Temporal lobe (tissue), 2 donors: ENCODE data around the gene GATA3.

GRCh38 chr10:7475911-7476315 is 65.1 kb upstream of the SFMBT2 start:
- RAMPAGE, long total RNA = no peak

GRCh38 chr10:7964653-7965798 is 89.5 kb upstream of the GATA3 start:
- RAMPAGE, long total RNA = no peak

DNA sequence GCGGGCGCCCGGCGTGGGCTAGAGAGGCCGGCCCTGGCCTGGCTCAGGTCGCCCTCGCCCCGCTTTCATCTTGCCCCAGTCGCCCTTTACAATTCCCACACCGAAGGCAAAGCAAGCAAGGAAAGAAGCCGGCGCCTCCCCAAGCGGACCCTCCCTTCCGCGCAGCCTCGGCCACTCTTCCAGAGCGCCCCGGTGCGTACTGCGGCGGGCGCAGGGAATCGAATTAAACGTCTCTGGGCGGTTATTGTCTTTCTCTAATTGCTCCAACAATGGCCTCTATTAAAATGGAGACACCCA is 4.5 kb upstream of the GATA3 start:
- RAMPAGE, long total RNA = no peak

DNA sequence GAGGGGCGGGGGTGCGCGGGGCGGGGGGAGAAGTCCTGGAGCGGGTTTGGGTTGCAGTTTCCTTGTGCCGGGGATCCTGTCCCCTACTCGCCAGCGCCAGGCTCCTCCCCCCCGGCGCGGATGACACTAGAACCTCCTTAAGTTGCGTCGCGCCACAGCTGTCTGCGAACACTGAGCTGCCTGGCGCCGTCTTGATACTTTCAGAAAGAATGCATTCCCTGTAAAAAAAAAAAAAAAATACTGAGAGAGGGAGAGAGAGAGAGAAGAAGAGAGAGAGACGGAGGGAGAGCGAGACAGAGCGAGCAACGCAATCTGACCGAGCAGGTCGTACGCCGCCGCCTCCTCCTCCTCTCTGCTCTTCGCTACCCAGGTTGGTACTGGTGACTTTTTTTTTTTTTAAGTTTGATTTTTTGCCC is at the start of gene GATA3:
TSS of gene GATA3 (plus strand) at position 167 of the 416 bp plus-strand sequence.
- RAMPAGE, long total RNA = no peak

DNA sequence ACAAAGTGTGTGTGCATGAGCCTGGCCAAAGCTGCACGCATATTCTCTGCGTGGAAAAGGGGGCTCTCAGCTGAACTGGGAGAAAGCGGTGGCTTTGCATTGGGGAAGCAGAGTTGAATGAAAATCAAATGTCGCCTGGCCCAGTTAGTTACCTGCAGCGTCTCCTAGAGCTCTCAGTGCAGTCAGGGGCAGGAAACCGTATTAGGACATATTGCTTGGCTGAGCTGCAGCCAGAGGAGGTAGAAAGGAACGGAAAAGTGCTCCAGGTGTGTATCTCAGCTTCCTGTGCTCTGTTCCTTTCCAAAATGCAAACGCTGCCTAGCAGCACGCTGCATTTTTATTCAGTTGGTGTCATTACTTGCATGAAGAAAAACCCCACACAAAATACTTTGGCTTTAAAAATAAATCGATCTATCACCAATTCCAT is 4.9 kb downstream of the GATA3 start:
- RAMPAGE, long total RNA = no peak

GRCh38 chr10:10278431-10278760 is 739.3 kb upstream of the CELF2 start:
- RAMPAGE, long total RNA = no peak

DNA sequence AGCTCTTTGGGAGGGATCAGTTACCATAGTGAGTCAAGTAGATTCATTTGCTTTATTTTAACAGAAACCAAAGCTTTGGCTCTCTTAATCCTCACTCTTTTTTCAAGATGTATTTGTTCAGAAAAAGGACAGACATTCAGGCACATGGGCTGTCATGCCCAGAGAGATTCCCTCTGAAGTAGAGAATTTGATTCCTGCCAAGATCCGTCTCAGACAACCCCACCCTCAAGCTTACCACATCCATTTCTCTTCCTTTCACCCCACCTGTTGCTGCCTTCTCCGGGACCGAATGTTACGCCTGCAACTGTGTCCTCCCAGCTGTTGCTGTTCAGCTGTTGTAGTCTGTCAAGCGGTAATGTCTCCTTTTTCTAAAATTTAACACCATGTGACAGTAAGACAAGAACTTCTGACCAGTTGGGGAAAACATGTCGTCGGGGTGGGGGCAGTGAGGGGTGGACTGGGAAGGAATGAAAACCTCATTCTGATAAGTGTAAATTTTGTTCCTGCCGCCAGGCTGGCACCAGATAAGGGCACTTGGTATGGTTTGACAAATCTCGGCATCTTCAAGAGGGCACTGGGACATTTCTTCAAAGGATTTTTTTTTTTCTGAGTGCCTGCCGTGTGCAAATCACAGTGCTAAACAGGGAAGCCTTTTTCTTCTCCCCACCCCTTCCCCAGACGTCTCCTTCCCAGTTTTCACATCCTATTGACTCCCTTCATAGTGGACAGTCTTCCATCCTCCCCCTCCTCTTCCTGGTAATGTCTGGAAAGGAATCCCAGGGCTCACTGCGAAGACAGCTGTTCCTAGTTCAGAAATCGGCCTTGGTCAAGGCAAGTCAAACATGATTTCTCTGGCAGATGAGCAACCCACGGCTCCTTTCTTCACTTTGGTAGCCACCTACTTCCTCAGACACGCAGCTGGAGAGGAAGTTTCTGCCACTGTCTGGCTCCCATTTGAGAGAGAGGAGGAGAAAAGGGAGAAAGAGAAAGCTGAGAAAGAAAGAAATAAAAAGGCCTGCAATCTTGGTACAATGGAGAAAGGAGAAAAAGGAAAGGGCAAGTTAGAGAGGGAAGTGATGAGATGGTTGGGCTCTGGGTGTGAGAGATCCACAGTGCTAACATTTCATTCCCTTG is 5.0 kb upstream of the CELF2 start:
- RAMPAGE, long total RNA = no peak

- RAMPAGE, long total RNA = no peak
Measured at GRCh38 chr10:11046562-11046846, 28.8 kb downstream of the CELF2 start.

DNA sequence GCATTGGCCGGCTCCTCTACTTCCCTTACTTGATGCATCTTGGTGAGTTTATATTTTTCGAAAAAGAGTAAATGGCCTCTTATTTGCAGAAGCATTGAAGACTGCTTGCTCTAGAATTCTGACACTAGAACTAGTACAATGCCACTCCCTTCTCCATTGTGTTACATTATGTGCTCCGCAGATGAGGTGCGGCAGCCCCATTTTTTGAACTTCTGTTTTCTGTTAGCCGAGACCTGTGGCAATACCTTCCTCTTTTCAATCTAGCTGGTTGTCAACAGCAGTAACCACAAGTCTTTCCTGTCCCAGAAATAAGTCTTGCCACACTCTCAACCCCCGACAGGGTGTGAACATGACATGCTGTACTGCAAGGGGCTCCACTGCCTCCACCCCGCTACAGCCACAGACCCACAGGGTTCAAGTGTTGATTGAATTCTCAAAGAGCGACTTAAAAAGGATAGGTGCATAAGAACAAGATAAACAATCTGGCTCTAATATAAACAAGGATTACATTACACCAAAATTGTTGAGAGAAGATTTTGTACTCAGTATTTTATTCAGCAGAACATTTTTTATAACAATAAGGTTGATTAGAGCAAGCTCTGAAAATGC is 145.5 kb downstream of the CELF2 start:
- RAMPAGE, long total RNA = no peak

- RAMPAGE, long total RNA = no peak
Measured at GRCh38 chr10:11170876-11171992, 153.6 kb downstream of the CELF2 start.

DNA sequence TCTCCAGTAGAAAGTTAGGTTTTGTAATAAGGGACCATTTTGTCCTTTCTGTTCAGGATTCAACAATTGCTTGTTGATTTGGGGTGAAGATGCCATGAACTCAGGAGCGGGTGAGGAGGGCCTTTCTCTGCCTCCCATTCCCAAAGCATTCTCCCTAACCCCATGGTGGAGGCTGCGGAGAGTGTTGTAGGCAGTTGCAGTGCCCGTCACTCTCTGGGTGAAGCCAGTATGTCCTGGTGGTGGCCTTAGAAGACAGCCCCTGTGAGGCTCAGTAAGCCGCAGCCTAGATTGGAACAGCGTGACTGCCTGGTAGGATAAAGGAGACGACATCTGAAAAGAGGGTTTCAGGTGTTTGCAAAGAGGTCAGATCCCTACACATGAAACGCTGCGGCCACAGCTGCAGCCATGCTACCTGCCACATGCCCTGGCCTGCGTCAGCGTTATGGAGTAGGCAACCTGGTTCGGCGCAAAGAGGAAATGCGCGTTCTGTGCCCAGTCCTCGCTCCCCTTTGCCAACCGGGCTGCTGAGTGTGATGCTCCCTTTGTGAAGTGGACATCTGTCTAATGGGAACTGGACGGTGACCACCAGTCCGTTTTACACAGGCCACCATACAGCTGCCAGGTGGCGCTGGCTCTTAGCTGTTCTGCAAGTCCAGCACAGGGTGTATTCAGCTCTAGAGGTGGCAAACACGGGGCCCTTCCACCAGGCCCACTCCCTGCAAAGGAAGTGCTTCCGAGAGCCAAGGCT is 160.2 kb downstream of the CELF2 start:
- RAMPAGE, long total RNA = no peak

GRCh38 chr10:11191281-11191711 is 173.6 kb downstream of the CELF2 start:
- RAMPAGE, long total RNA = no peak

GRCh38 chr10:11192094-11193283 is 174.8 kb downstream of the CELF2 start:
- RAMPAGE, long total RNA = no peak

- RAMPAGE, long total RNA = no peak
Measured at GRCh38 chr10:11212609-11213116, 195.0 kb downstream of the CELF2 start.

GRCh38 chr10:11275437-11276473 is 258.1 kb downstream of the CELF2 start:
- RAMPAGE, long total RNA = no peak

DNA sequence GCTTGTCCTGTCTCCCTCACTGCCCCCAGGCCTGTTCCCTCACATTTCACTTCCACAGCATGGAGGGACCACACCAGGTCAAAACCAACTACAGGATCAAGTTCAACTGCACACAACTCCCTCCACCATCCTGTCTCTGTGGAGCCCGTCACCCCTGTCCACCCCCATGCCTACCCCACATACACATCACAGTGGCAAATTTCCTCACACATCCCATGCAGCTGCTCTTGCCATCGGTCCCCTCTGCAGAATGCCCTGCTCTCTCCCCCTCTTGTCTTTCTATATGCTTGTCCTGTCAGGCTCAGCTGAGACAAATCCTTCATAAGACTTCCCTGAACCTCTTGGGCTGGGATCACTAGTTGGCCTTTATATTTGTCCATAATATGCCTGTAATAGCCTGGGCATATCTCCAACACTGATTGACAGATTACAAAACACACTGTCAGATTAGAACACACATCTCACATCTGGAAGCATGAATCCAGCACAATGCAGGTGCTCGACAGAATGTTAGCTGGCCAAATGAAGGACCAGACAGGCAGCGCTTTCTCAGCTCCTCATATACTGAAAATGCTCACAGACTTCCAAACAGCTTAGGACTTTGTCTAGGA is 153.9 kb downstream of the USP6NL start:
- RAMPAGE, long total RNA = no peak

- RAMPAGE, long total RNA = no peak
Measured at GRCh38 chr10:11493708-11494088, 117.8 kb downstream of the USP6NL start.

DNA sequence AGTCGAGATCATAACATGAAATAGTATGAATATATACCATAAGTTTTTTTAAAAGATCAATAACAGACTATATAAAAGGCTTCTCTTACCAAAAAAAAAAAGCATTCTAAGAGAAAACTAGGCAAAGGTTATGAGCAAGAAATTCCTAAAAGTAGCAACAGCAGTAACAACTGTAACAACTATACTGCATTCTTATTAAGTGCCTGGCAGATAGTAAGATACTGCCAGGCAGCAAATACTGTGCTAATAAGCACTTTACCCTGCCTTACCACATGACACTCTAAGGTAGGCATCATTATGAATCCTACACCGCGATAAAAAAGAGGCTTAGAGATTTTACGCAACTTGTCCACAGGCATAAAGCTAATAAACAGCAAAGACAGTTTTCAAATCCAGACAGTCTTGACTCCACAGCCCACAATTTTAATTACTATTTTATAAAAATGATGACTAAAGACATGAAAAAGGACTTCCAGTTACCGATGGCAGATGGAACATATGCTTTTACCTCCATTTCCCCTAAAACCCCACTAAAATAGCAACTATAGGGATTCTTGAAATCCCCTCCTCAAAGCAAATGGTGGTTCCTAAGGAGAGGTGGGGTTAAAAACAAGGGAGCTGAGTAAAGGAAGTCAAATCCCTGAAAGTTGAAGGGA is 83.1 kb downstream of the USP6NL start:
- RAMPAGE, long total RNA = no peak

DNA sequence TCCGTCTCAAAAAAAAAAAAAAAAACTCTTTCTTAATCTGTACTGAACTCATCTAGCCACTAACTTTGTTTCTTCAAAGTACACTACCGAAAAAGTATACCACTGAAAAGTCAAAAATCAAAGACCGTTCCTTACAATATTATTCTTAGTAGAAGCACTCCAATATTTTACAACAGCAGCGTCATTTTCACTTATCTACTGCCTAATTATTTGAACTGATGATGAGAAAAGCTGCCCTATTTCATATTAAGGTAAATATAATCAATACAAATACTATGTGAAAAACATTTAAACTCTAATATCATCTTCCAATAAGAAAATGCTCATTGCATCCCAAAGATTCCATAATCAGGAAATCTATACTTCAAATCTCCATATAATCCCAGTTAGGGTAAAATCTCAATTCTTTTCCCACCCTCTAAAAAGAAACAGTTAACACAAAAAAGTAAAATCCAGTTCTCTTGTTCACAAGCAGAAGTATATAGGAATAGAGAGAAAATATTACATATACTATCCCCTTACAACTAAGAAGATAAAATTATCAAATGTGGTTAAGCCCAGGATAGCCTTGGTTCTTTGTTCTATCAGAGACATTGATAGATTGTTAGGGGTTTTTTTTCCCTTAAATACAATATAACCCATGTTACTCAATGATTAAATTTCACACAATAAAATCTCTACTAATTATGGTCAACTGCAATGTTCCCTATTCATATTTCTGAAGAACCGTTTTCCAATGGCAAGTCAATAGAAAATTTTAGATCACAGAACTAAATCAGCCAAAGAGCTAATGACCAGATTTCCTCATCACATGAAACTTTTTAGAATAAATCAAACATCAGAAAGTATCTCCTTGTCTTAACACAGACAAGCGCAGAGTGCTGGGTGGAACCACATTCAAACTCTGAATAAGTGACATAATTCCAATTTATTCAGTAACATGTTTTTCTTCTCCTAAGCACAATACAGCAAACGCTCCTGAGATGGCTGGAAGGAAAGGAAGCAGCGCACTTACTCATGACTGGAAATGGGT is 14.5 kb downstream of the USP6NL start:
- RAMPAGE, long total RNA = no peak

DNA sequence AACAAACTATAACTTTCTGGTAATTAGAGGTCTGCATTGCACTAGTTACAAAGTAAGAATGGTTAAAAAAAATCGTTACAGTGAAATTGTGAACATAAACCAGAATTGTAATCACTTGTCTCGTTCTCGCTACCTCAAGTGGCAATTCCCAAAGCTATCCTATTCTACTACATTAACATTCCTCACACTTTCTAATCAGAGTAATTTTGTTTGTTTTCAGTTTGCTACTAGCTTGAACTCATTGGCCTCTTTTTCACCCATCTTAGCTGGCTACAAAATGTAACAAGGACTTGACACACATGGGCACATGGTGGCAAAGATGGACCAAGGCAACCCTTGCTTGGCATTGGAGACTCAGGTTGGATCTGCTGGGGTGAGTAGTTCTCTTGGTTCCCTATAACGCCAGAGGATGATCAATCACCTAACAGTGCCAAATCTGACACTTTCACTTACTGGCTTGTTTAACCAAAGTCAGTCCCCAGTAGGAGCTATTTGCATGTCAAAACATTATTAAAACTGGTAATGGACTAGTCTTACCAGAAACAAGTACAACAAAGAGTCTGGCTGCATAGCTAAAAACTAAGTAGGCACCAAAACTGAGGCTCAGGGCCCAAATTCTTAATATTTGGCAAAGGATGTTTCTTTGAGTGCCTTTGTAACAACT is 1.9 kb downstream of the USP6NL start:
- RAMPAGE, long total RNA = no peak